Upper lobe of left lung (tissue), 5 donors: ENCODE results near the gene MAPK6.

GRCh38 chr15:51077120-51077562, 17.6 kb downstream of the TNFAIP8L3 start:
- PRO-cap, 2 experiments: no peak in any of the 2 experiments
- RAMPAGE, long total RNA, 4 experiments: no peak in any of the 4 experiments

DNA sequence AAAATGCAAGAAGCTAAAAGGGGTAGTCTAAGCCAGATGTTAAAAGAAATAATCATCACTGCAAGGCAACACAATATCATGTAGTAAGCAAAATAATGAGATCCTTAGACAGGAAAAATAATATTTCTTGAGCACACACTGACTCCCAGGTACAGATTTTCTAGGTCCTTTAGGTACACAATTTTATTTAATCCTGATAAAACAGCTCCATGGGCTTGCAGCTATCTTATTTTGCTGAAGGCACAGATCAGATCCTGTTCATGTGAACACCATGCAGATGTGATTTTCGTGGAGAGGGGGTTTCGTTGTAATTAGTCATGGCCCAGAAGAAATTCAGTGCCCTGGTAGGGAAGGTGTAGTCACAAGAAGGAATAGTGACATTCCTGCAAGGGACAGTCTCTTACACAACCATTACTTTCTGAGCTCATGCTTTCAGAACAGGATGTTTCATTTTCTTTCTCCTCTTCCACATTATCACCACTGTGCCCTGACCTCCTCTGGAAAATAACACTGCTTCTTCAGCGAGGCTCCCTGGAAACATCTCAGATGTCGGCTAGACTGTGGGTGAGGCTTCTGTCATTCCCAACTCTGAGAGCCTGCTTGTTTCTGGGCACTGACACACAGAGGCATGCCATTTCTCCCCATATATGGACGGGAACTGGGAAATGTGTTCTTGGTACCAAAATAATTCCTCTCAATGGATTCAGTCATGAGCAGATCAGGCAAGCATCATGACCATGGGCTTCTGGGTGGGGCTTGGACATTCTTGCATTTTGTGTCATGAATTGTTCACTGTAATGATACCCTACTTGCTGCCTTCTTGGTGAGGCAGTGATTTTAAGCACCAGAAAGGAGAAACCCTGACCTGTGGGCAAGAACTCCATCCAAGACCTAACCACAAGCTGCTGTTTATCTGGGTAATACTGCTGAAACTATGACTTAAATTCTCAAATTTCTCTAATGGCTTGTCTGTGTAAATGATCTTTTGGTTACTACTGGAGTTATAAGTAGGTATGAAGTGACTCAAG, 14.2 kb upstream of the TNFAIP8L3 start:
- PRO-cap, 2 experiments: no peak in any of the 2 experiments
- RAMPAGE, long total RNA, 4 experiments: no peak in any of the 4 experiments

GRCh38 chr15:51707932-51708453, 26.7 kb downstream of the SCG3 start:
- PRO-cap, 2 experiments: no peak in any of the 2 experiments
- RAMPAGE, long total RNA, 4 experiments: no peak in any of the 4 experiments

- PRO-cap, 2 experiments: no peak in any of the 2 experiments
- RAMPAGE, long total RNA, 4 experiments: no peak in any of the 4 experiments
These were observed 37.1 kb downstream of the TMOD3 start for GRCh38 chr15:51866500-51867077.

DNA sequence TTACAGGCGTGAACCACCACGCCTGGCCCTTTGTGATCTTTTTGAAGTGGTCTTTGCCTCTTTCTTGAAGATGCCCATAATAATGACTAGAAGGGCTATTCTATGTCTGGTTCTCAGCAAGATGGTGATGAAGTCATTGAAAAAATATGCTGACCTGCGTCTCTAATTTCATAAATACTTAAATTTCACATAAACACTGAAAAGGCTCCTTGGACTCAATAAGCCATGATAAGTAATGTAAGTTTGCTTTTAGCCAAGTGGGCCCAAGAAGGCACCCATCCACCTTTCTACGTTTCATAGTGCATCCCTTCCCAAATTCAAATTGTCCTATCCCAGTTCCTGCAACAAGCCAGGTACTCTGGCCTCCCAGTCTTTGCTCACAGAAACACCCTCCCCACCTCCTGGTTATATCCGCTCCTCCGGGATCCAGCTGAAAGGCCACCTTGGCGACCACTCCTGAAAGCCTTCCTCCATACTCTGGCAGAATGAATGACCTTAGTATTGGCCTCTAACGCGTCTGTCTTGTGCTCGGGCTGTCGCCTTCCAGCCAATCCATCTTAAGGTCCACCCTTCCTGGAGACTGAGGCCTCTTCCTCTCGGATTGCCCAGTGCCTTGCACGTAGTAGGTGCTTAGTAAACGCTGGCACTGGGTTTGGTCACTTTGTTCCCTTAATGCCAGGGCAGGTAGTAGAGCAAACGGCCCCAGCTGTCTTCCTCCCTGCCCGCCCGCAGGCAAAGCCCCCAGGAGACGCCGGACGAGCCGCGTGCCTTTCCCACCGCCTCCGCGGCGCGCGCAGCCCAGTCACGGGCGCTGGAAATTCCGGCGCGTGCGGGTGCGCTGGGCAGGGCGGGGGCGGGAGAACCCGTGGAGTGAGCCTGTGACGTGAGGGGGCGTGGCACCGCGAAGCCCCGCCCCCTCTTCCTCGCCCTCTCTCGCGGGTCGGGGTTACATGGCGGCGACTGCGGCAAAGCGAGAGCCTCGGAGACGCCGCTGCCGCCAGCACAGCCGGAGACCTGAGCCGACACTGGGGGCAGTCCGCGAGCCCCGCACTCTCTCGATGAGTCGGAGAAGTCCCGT, at the start of gene MAPK6:
MAPK6 (plus strand) TSS at position 919 of the 1,078 bp plus-strand sequence.
- PRO-cap, 2 experiments: peak in 2 of 2 experiments; most common plus-strand start position 959 of the sequence (in 1); most common minus-strand start position 734 of the sequence (in 1)
- RAMPAGE, long total RNA, 4 experiments: start-site peak on the plus strand in 2 of 4 experiments, centred at positions 921 to 931 of the sequence, 61 to 74 reads per replicate

GRCh38 chr15:52020739-52021740, 2.0 kb downstream of the MAPK6 start:
- PRO-cap, 2 experiments: peak in 1 of 2 experiments; most common minus-strand start chr15:52021303 (in 1)
- RAMPAGE, long total RNA, 4 experiments: no peak in any of the 4 experiments

DNA sequence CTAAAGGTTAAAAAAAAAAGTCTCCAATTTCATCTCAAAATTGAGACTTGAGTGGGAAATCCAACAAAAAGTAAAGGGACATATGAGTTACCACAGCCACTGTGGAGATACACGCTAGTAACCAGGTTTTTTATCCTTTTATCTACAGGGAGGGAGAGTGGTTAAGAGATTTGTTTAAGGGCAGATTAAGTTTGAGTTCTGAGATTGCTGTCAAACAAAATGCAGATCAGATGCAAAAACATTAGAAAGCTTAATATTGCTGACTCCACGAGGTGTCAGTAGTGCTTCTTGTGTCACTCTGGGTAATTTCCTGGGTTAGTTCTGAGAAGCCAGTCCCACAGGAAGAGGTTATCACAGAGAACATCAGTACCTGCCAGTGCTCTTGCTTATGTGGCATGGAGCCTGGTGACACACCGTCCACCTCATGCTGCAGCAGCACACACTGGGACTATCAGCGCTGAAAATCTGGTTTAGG, 35.8 kb upstream of the MYO5C start:
- PRO-cap, 2 experiments: no peak in any of the 2 experiments
- RAMPAGE, long total RNA, 4 experiments: no peak in any of the 4 experiments

DNA sequence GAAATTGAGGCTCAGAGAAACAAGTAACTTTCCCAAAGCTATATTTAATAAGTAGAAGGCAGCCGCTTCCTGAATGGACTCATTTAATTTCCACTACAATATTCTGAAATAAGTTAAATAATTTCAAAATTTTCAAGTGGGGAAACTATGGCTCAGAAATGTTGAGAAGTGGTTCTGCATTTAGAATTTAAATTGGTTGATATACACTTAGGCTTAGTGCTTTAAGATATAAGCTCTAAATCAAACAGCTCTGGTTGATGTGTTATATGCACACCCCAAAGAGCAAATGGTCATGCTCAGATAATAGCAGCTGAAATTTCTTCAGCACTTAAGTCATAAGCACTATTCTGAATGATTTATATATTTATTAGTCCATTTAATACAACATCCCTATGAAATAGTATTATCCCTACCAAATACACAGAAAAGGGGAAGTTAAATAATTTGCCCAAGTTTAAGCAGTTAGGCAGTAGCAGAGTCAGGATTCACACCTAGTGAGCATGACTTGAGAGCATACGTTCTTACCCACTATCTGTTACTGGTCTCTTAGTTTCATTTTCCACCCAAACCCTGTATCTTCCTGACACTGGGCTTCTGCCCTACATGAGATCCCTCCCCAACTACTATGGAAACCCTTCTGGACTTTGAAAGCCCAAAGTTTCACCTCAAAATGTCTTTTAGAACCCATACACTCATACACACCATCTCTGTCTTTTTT, 4.2 kb upstream of the ATOSA start:
- PRO-cap, 2 experiments: no peak in any of the 2 experiments
- RAMPAGE, long total RNA, 4 experiments: no peak in any of the 4 experiments

- PRO-cap, 2 experiments: no peak in any of the 2 experiments
- RAMPAGE, long total RNA, 4 experiments: no peak in any of the 4 experiments
These were observed 40.2 kb upstream of the ATOSA start for GRCh38 chr15:52719401-52719734.

- PRO-cap, 2 experiments: no peak in any of the 2 experiments
- RAMPAGE, long total RNA, 4 experiments: no peak in any of the 4 experiments
These were observed 37.2 kb downstream of the ONECUT1 start for GRCh38 chr15:52752884-52753339.

- PRO-cap, 2 experiments: no peak in any of the 2 experiments
- RAMPAGE, long total RNA, 4 experiments: no peak in any of the 4 experiments
These were observed 1.1 kb downstream of the ONECUT1 start for GRCh38 chr15:52788600-52789775.

DNA sequence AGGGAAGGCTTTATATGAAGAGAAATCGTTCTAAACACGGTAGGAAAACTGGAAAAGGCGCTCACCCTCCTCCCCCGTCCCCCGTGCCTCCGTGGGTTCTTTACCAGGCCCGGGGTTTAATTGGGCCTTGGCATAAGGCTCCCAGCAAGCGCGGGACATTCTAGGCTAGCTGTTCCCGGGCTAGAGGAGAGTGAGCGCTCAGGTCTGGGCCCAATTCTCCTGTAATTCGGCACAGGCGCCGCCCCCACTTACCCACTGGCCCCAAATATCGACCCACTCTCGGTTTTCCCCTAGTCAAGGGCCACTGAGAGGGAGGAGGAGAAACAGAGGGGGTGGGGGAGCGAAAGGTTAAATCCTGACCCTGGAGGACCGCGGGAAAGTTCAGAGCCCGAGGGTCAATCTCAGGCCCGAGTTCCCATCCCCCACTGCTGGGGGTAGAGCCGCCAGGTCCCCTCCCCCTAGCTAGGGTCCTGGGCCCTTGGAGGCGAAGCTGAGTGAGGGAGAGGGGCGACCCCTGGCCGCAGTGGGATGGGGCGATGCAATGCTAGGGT, 8.4 kb upstream of the ONECUT1 start:
- PRO-cap, 2 experiments: no peak in any of the 2 experiments
- RAMPAGE, long total RNA, 4 experiments: no peak in any of the 4 experiments

GRCh38 chr15:52824519-52824960, 34.4 kb upstream of the ONECUT1 start:
- PRO-cap, 2 experiments: no peak in any of the 2 experiments
- RAMPAGE, long total RNA, 4 experiments: no peak in any of the 4 experiments

DNA sequence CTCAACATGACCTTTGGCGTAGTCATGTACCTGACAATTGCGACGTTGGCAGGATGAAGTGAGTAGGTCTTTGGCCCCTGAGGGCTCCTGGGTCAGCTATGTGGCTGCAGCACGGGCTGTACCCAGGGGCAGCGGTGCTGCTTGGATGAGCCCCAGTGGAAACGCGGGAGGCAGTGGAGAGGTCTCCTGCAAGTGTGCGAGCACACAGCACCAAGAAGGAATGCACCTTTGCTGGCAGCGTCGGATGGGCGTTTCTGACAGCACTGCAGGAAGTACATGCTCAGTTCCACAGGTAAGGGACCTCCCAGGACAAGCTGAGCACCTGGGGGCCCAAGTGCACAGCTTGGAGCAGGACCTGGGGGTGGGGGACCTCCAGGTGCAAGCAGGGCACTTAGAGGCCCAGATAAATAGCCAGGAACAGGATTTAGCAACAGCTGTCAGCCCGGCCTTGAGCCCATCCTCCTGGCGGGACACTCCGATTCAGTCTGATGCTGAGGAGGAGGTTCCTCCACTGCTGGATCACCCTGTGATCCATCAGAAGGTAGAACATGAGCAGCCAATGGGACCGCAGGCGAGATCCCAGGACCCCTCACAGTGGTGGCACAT, 67.3 kb upstream of the UNC13C start:
- PRO-cap, 2 experiments: no peak in any of the 2 experiments
- RAMPAGE, long total RNA, 4 experiments: no peak in any of the 4 experiments

DNA sequence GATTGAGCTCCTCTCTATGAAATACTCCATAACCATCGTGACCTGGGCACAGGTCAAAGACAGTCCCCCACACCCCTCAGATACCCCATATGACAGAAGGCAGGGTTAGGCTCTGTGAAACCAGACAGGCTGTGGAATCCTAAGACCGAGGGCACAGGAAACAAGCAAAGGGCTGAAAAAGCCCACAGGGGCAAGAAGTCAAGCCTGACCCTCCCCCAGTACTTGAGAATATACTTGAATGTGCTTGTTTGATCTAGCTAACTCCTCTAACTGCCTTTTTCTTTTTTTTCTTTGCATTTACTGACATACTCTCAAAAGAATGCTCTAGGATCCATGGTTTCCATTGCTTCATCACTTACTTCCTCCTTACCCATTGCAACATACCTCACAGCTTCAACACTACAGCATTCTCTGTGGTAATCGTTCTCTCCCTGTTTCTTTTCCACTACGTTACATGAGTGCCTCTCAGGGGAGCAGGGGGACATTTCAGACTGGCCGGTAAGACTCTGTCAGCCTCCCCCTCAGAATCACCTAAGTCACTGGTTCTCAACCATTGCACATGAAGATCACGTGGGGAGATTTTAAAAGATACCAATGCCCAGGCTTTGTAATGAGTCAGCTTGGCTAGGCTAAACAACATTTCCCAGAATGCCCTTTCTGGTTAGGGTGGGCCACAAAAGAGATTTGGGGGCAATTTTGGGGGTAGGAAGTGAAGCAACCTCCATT, 24.4 kb upstream of the RSL24D1 start:
- PRO-cap, 2 experiments: no peak in any of the 2 experiments
- RAMPAGE, long total RNA, 4 experiments: no peak in any of the 4 experiments

DNA sequence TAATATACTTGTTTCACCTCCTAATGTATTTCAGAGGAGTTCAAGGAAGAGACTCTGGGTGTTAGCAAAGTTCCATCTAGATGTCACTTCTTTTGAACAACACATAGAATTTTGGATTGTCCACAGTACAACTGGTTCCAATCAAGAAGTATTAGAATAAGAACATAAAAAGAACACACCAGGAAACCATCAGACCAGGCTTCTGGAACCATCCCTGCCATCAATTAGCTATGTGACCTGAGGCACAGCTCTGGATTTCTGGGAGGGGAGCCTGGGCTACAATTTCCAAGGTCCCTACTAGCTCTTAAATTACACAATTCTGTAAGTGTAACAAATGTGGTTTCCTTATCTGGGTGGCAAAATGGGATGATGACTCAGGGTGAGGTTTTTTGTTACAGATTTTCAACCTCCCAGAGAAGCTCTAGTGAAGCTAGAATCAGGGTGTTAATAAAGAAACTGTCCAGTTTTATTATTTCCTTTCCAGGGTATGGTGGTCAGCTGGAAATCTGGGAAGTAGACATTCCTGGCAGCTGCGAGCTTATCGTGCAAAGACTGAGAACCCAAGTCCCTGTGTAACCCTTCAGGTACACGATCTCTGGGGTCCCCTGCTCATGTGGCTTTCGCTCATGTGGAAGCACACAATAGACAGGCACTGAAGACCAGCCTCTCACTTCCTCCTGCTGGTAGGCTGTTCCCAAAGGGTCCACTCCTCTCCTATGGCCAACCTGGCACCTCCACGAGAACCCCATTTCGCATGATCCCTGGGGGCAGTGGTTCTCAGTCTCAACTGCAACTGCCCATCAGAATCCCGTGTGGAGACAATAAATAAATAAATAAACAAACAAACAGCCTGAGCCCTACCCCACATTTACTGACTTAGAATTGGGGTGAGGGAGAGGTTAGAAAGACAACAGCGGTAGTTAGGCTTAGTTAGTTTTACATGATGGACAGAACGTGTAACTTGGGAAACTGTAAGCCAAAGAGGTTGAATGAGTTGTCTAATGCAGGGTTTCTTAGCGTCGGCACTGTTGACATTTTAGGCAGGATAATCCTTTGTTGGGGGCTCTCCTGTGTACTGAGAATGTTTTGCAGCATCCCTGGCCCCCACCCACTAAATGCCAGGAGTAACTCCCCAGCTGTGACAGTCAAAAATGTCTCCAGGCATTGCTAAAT, 7.1 kb downstream of the RAB27A start:
- PRO-cap, 2 experiments: no peak in any of the 2 experiments
- RAMPAGE, long total RNA, 4 experiments: no peak in any of the 4 experiments

- PRO-cap, 2 experiments: no peak in any of the 2 experiments
- RAMPAGE, long total RNA, 4 experiments: no peak in any of the 4 experiments
These were observed 5.4 kb downstream of the CCPG1 start for GRCh38 chr15:55402647-55403191.

DNA sequence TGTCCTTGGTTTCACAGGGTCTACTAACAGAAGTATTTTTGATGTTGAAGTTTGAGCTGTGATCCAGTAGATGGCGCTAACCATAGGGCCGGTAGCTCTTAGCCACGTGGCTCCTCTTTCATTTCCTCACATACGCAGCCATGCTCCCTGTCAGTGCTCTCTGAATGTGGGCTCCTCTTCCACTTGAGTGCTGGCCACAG, 18.4 kb upstream of the DNAAF4 start:
- PRO-cap, 2 experiments: no peak in any of the 2 experiments
- RAMPAGE, long total RNA, 4 experiments: no peak in any of the 4 experiments

- PRO-cap, 2 experiments: peak in 1 of 2 experiments; most common plus-strand start chr15:55587618 (in 1)
- RAMPAGE, long total RNA, 4 experiments: no peak in any of the 4 experiments
These were observed 566 bp downstream of the PYGO1 start for GRCh38 chr15:55587507-55588051.

DNA sequence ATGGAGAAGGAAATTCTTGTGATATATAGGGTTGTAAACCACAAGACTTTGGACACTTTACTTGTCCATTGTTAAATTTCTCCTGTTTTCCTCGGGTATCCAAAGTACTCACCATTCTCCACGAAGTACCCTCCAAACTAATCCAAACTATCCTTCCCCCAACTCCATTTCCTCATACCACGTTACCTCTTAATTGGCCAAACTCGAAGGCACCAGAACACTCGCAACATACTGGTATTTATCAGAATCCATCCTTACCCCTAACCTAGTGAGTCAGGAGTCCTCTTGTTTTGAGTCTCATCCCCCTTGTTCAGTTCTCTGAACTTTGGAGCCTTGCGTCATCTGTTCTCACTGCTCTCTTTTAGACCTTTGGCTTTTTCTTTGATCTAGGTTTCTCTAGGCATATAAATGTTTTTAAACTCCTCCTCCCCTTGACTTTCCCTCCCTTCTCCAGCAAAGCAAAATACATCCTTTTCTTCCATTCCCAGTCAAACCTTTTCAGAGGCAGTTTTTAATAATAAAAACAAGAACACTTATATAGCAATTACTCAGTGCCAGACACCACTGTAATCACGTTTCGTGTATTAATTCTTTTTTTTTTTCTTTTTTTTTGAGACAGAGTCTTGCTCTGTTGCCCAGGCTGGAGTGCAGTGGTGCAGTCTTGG, 40.9 kb downstream of the NEDD4 start:
- PRO-cap, 2 experiments: no peak in any of the 2 experiments
- RAMPAGE, long total RNA, 4 experiments: no peak in any of the 4 experiments